Subcutaneous adipose tissue (tissue), 3 donors: ENCODE results near the genes ANO5, CCDC34 and LIN7C.

- PRO-cap, result no peak
- RAMPAGE, long total RNA, 3 experiments, result no peak in any of the 3 experiments
Observed at GRCh38 chr11:19218714-19219392, 17.1 kb upstream of the CSRP3 start.

DNA sequence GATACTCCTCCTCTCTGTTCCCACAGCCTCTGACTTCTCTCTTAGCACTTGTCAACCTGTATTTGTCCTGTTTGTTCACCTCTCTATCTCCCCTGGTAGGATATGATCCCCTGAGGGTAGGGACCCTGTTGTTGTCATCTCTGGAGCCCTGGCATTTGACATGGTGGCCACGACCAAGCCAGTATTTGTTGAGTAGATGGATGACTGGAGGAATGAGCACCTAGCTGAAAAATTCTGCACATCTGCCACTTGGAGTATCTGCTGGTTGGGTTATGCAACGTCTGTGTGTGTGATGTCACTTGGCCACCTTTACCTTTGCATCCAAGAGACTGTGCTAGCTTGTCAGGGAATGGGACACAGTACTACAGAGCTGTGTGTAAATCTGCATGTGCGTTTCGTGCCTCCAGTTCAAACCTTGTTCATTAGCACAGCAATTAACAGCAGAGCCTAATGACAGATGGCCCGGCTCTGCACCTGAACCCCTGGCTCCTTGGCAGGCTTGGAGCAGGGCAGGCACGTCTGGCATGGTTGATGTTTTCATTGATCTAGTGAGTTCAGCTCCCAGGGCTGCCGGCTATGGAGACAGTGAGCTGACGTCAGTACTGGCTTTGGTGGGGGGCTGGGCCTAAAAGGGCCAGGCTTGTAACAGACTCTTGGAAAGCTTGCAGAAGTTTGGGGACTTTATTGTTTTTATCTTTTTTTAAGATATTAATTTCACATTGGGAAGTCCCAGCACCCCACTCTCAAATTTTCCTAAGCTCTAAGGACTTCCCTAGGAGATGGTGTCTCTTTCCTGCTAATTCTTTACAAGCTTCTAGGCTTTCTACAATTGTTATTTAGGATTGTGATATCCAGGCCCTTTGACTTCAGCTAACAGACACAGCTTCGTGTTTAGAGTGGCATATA lies 188.4 kb upstream of the NAV2 start:
- PRO-cap, result no peak
- RAMPAGE, long total RNA, 3 experiments, result no peak in any of the 3 experiments

DNA sequence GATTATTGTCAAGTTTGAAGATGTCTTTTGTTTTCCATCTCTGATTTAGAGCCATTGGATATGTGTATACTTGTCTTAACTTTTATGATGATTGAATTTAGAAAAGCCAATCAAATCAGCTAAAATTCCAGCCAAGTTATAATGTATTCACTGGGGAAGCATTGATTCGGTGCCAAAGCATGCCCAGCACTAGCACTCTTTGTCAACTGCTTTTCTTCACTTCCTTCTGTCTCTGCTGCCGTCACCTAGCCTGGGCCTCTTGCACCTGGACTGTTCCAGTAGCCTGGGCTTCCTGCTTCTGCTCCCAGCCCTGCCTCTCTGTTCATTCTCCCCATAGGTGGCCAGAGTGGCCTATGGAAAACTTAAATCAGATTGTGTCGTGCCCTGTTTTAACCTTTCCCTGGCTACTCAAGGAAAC lies 80.7 kb downstream of the NAV2 start:
- PRO-cap, result no peak
- RAMPAGE, long total RNA, 3 experiments, result no peak in any of the 3 experiments

GRCh38 chr11:19832916-19833115 lies 120.2 kb downstream of the NAV2 start:
- PRO-cap, result no peak
- RAMPAGE, long total RNA, 3 experiments, result no peak in any of the 3 experiments

DNA sequence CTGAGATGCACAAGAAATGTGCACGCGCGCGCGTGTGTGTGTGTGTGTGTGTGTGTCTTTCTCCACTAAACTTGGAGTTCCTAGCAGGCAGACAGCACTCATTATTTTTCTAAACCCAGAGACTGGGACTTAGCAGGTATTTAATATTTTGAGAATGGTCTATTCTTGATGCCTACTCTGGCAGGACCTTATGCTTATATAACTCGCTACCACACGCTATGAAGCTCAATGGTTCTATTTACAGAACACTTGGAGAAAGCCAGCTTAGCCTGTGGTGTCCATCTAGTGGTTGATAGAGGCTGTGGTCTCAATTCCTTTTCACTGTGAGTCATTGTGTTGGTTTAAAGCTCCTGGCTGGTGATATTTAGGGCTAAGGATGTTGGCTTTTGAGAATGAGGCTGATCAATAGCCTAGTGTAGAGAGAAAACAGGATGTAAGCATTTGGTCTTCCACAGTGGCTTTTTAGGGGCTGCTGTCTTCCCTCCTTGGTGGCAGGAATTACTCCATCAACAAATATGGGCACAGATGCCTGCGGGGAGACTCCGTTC lies 206.4 kb downstream of the DBX1 start:
- PRO-cap, result no peak
- RAMPAGE, long total RNA, 3 experiments, result no peak in any of the 3 experiments

DNA sequence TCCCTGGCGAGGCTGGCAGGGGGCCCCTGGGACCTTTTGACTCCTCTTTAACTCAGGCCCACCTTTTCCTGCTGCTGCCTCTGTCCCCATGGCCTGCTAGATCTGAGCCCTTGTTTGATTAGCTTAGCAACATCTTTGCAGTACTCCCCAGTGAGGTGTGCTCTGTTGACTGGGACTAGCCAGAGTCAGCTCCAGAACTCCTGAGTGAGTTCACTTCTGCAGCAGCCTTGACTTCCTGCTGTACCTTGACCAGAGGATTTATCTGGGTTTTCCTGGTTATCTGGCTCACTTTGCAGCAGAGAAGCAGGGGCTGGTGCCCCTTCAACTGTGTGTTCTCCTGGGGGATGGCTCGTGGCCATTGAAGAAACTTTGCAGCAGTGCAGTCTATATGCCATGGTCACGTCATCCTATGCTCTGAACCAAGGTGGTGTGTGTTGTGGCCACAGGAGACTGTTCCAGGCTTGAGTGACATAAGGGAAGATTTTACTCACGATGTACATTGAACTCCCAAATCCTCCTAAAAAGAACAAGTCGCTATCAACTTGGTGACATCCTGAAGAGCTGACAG lies 183.7 kb downstream of the DBX1 start:
- PRO-cap, result no peak
- RAMPAGE, long total RNA, 3 experiments, result no peak in any of the 3 experiments

GRCh38 chr11:20019240-20020111 lies 140.8 kb downstream of the DBX1 start:
- PRO-cap, result no peak
- RAMPAGE, long total RNA, 3 experiments, result no peak in any of the 3 experiments

GRCh38 chr11:20387799-20388497 lies 432 bp downstream of the PRMT3 start:
- PRO-cap, result no peak
- RAMPAGE, long total RNA, 3 experiments, result no peak in any of the 3 experiments

DNA sequence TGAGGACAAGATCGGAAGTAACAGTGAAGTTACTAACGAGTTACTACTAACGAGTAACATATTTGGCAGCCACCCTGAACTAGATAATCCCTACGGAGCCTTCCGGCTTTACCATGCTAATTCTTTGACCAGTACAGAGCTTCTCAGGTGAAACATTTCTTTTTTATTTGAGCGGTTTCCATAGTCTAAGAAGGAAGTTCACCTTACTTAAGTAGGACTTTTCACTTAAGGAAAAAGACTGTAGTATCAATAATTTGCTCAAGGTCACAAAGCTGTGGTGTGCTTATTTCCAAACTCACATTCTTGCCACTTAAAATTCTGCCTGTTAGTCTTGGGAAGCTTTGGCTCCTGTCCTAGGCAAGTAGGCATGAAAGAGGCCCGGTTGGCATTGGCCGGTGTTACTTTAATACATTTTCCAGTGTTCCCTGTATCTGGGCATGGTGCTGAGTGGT lies 1.0 kb downstream of the PRMT3 start:
- PRO-cap, result no peak
- RAMPAGE, long total RNA, 3 experiments, result no peak in any of the 3 experiments

DNA sequence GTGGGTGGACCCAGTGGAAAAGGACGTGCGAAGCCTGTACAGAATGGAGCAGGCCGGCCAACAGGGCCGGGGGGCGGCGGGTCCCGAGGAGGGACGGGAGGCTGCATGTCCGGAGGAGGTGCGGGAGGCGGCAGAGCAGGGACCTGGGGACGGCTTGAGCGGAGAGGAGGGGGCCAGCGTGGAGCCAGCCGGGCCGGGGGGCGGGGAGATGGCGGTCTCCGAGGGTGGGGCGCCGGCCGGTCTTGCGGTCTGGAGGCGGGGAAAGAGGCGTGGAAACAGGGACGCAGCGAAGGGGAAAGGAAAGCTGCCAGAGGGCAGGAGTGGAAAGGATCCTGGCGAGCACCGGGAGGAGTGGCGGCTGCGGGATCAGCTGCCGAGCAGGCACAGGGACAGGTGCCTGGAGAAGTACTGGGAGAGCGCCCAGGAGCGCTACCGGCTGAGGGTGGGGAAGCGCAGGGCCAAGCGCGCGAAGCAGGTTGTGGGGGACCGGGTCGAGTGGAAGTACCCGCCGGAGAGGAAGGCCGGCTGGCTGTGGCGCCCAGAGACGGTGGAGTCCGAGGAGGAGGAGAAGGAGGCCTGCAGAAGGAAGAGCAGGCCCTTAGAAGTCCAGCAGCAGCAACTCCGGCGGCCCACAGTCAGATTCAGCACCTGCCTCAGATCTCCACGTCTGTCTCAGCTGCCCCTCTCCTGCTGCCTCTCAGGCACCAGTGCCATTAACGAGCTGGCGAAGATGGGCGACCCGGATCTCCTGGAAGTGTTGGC lies at the start of gene ANO5:
TSS of gene ANO5 (plus strand) at position 323 of the 762 bp plus-strand sequence.
- PRO-cap, result no peak
- RAMPAGE, long total RNA, 3 experiments, result start-site peak on the plus strand in 1 of 3 experiments, centred at position 268 of the sequence, 5 reads per replicate

DNA sequence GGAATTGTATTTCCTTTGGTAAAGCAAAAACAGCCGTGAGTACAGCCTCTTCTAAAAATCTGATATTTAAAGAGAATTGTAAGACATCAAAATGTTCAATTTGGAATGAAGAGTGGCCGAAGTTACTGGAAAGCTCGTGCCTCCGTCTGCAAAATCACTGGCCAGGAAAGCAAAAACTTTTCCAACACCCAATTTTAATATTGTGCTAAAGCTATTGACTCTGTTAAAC lies 303 bp upstream of the GAS2 start:
- PRO-cap, result no peak
- RAMPAGE, long total RNA, 3 experiments, result no peak in any of the 3 experiments

GRCh38 chr11:26756601-26757025 lies 34.8 kb upstream of the SLC5A12 start:
- PRO-cap, result unidirectional peak, minus-strand start at chr11:26756856
- RAMPAGE, long total RNA, 3 experiments, result no peak in any of the 3 experiments

- PRO-cap, result unidirectional peak, plus-strand start at chr11:26992471
- RAMPAGE, long total RNA, 3 experiments, result no peak in any of the 3 experiments
Observed at GRCh38 chr11:26992406-26992853, 1.5 kb upstream of the FIBIN start.

- PRO-cap, result no peak
- RAMPAGE, long total RNA, 3 experiments, result no peak in any of the 3 experiments
Observed at GRCh38 chr11:27213023-27213793, 149.8 kb downstream of the CCDC34 start.

DNA sequence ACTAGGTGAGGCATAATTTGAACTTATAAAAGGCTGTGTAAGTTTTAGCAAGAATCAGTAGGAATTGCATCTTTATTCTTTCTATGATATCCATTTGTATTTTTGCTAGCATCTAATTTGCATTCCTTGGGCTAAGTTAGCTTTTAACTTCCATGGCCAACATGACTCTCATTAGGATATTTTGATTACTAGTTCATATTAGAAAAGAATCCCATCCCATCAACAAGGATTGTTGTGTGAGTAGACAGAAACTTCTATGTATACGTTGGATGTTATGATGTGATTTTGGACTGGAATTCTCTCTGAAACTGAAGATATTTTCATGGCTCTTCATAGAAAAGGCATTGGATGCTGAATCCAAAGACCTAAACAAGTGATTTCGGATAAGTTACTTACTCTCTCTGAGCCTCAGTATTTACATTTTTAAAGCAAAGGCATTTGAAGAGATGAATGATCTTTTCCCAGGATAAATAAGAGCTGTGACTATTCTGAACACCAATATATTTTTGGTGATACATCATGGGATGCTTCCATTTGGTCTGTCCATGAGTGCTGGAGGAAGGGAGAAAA lies 104.7 kb downstream of the CCDC34 start:
- PRO-cap, result no peak
- RAMPAGE, long total RNA, 3 experiments, result no peak in any of the 3 experiments

GRCh38 chr11:27362495-27363768 lies at the start of gene CCDC34:
Gene CCDC34, minus strand, starts transcription at chr11:27363215.
- PRO-cap, result no peak
- RAMPAGE, long total RNA, 3 experiments, result start-site peak on the minus strand in 3 of 3 experiments, at chr11:27363006-27363264 at its widest, 20 to 106 reads per replicate

- PRO-cap, result no peak
- RAMPAGE, long total RNA, 3 experiments, result no peak in any of the 3 experiments
Observed at GRCh38 chr11:27470663-27471148, 1.9 kb downstream of the LGR4 start.

- PRO-cap, result bidirectional peak, plus-strand start at chr11:27506852, minus-strand start at chr11:27506767
- RAMPAGE, long total RNA, 3 experiments, result start-site peak on the plus strand in 2 of 3 experiments, at chr11:27506852-27506857 at its widest, 7 to 16 reads per replicate; start-site peak on the minus strand in 2 of 3 experiments, at chr11:27506759-27506769 at its widest, 383 to 1,333 reads per replicate
Observed at GRCh38 chr11:27506014-27506933, at the start of gene LIN7C. Gene LIN7C, minus strand, starts transcription at chr11:27506769.

DNA sequence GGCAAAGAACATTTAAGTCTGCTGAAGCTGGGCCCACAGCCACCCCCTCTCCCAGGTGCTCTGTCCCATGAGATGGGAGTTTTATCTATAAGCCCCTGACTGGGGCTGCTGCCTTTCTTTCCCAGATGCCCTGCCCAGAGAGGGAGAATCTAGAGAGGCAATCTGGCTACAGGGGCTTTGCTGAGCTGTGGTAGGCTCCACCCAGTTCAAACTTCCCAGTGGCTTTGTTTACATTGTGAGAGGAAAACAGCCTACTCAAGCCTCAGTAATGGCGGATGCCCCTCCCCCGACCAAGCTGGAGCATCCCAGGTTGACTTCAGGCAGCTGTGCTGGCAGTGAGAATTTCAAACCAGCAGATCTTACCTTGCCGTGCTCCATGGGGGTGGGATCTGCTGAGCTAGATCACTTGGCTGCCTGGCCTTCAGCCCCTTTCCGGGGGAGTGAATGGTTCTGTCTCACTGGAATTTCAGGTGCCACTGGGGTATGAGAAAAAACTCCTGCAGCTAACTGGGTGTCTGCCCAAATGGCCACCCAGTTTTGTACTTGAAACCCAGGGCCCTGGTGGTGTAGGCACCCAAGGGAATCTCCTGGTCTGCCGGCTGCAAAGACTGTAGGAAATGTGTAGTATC lies 12.2 kb downstream of the BDNF start:
- PRO-cap, result no peak
- RAMPAGE, long total RNA, 3 experiments, result no peak in any of the 3 experiments

GRCh38 chr11:27718201-27718847 lies 18.1 kb upstream of the BDNF start:
- PRO-cap, result unidirectional peak, plus-strand start at chr11:27718763
- RAMPAGE, long total RNA, 3 experiments, result no peak in any of the 3 experiments